Peyer's patch (tissue), 4 donors: ENCODE measurements around a stretch of chr10.

DNA sequence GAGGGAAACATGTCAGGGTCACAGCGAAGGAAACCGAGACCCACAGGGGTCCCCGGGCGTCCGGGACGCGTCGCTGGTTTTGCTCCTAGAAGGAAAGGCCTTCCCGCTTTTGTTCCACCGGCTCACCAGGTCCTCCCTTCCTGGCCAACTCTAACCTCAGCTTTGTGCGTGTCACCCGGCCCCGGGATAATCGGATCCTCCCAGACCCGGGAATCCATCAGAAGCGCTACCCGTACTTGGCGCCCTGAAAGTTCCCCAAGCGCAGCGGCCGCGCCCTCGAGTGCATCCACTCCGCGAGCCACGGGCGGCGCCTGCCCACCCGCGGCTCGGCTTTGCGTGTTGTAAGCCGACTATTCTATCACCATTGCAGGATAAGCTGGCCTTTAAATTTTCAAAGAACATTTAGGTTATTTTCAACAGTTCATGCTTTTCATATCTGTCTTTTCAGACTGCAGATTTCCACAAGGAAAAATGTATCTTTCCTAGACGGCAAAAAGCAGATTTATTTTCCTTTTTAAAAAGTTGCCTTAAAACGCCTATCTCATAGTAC is 35.7 kb upstream of the EBLN1 start:
- PRO-cap, result no peak
- RAMPAGE, long total RNA, 4 experiments, result no peak in any of the 4 experiments

DNA sequence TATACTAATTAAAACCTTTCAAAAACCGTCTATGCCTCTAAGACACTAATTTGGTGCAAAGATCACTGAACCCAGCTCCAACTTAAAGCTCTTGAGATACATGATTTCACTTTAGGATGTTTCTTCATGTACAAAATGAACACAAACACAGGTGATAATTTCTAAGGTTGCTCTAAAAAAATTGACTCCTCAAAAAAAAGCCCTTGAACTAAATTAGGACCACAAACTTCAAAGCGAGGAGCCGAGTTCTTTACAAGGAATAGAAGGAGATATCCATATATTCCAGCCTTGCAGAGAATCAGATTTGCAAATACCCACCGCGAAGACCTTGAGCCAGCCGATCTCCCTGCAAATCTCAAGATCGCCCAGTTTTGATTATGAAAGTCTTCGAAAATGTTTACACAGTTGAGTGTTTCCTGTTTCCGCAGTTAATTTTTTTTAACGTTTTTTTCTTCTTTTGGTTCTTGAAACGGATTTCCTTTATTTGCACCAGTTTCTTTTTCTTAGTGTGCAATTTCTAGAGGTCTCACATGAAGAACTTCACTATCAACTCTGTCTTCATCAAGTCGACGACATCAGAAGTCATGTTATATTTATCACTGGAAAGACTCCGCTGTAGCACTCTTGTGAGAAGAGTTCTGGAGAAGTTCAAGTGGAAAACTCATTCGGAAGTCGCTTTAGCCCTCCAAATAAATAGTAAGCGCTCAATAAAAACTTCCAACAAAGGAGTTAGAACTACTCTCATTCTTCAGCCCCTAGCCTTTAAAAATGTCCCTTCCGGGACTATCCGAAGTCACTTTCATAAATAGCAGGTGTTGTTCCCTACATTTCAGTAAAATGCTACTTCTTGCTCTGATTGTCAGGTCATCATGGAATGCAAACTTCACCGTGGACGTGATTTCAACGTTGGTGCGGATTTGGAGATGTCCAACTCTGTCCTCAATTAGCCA is 12.1 kb upstream of the SPAG6 start:
- PRO-cap, result bidirectional peak, plus-strand start at position 507 of the sequence, minus-strand start at position 356 of the sequence
- RAMPAGE, long total RNA, 4 experiments, result no peak in any of the 4 experiments

- PRO-cap, result no peak
- RAMPAGE, long total RNA, 4 experiments, result no peak in any of the 4 experiments
These were observed 11.0 kb upstream of the SPAG6 start for GRCh38 chr10:22334184-22334872.

DNA sequence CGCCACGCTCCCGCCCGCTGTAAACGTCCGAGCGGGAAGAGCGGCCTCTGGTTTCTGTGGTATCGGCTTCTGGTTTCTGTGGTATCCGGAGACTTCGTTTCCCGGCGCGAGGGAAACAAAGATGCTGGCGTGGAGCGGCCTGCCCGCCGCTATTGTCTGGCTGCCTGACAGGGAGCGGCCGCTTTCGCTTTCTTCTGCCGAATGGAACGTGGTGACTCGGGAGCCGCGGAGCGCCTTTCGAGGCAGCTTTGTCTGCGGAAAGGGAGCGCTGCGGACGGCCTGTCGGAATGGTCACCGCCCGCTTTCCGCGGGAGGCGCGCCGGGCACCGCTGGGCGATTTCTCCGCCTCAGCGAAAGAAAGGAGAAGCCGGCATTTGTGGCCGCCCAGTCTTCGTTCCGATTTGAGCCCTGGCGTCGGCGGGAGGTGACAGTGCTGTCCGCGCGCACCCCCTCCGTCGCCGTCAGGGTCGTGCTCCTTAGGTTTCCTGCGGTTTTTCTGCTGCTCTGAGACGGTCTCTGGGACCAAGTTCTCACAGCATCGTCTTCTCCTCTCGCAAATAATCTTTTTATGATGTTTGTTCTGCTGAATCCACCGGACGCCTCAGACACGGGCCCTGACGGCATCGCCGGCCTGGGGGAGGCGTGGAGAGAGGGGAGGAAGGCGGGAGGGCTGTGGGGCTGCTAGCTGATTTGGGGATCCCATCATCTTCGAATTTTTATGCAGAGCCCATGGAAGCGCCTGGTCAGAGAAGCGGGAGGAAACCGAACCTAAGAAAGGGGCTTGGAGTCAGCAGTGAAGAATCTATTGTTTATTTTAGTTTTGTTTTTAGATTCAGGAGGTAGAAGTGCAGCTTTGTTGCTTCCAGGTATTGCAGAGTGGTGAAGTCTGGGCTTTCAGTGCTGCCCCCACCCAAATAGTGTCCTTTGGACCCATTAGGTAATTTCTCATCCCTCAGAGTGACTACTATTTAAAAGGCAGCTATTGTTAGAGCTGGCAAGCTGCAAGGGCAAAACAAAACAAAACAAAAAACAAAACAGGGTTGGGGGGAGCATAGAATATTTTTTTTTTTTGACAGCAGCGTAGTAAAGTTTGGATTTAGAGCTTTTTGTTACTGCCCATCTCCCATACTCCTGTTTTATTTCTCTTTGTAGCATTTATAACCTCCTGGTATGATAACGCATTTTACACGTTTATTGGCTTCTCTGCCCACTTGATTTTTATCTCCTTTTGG is 92.3 kb downstream of the SPAG6 start:
- PRO-cap, result bidirectional peak, plus-strand start at position 416 of the sequence, minus-strand start at position 398 of the sequence; unidirectional peak, minus-strand start at position 558 of the sequence; unidirectional peak, minus-strand start at position 642 of the sequence
- RAMPAGE, long total RNA, 4 experiments, result no peak in any of the 4 experiments

- PRO-cap, result no peak
- RAMPAGE, long total RNA, 4 experiments, result no peak in any of the 4 experiments
These were observed 172.8 kb downstream of the PIP4K2A start for GRCh38 chr10:22541157-22542496.

DNA sequence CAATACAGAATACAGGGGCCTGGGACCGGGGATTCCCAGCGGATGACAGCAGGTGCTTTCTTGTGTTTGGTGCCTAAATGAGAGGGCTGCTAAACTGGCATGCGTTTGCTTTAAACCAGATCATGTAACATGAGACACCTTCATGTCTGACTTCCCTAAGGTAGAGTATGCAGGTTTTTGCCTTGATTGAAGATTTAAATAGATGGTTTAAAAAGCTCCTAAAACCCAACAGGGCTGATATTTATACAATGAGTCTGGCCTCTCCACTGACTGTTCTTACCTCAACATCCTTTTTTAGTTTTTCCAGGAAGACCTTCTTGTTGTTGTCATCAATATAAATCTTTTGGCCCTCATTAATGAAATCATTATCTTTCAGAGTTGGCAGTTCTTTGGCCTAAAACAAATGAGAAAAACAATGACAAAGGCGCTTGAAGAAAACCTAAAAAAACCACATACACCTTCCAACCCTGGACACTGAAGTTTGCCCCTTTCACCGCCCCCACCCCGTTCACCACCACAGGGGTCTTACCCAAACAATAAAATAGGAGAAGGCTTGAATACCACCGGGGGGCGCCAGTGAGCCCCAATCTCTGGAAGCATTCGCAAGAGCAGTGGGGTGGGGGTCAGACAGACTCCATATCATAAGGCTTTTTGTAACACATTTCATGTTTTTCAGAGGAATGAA is 163.9 kb downstream of the PIP4K2A start:
- PRO-cap, result no peak
- RAMPAGE, long total RNA, 4 experiments, result no peak in any of the 4 experiments

DNA sequence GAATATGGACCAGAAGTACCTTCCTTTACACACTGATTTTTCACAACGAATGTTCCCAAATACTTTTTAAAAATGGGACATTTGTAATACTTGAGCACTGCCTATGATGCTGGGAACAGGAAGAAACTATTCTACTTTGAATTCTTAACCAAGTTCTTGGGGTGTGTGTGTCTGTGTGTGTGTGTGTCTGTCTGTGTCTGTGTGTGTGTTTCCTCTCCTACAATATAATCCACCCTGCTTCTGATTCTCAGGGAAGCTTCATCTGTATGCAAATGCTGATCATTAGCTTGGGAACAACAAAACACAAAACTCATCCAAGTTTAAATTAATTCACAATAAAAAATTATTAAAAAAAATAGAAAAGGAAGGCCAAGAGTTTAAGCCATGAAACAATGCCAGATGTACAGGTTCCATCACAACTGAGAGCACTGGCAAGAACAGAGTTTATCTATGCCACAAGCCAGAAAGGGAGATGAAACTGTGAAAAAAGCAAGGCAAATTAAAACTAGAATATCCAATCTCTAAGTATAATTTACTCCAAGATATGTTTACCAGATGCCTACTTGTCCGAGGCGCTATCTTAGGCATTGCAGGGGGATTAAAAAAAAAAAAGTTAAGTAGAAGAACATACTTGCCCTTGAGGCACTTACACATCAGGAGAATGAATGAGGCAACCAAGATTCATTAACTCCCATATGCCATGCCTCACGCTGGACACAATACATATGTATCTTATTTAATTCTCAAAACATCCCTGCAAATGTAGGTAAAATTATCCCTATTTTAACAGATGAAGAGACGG is 144.7 kb downstream of the PIP4K2A start:
- PRO-cap, result no peak
- RAMPAGE, long total RNA, 4 experiments, result start-site peak on the minus strand in 1 of 4 experiments, centred at position 434 of the sequence, 16 reads per replicate

DNA sequence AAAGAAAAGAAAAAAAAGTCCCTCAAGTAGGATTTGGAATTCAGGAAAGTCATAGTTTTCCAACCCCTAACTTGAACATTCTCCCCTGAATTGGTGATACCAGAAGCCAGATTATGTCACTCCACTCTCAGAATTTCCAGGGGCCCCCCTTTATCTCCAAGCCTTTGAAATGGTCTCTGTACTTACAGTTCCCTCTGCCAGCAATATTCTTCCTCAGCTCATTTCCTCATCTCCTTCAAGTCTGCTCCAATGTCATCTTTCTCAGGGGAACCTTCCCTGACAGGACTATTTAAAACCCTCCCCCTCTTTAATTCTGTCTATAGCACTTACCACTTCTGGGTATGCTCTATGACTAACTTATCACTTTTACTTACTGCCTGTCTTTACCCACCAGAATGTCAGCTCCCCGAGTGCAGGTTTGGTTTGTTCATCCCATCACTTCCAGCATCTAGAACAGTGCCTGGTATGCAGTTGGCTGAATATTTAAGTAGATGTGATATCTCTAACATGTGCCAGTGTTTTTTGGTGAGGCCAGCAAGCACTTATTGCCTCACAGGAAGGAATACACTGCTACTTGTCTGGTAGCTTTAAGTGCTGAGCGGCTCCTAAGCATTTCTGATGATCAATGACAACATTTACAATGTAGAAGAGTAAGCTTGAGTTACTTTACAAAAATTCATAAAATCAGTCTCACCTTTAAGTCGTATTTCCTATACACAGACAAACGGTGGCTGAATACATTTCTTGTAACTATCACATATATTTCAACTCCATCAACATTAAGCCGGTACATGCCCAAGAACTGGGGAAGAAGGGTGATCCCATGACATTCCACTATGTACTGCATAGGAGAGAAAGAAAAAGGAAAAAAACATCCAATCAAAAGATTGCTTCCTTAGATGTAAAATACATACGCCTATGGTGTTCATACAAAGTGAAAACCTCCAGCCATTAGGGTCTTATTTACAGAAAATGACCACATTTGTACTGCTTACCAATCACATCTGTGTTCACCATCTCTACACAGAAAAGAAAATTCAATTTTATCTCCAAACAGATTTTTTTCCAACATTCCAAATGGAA is 141.4 kb downstream of the PIP4K2A start:
- PRO-cap, result no peak
- RAMPAGE, long total RNA, 4 experiments, result start-site peak on the minus strand in 1 of 4 experiments, centred at positions 449 to 730 of the sequence, 6 to 10 reads per replicate

DNA sequence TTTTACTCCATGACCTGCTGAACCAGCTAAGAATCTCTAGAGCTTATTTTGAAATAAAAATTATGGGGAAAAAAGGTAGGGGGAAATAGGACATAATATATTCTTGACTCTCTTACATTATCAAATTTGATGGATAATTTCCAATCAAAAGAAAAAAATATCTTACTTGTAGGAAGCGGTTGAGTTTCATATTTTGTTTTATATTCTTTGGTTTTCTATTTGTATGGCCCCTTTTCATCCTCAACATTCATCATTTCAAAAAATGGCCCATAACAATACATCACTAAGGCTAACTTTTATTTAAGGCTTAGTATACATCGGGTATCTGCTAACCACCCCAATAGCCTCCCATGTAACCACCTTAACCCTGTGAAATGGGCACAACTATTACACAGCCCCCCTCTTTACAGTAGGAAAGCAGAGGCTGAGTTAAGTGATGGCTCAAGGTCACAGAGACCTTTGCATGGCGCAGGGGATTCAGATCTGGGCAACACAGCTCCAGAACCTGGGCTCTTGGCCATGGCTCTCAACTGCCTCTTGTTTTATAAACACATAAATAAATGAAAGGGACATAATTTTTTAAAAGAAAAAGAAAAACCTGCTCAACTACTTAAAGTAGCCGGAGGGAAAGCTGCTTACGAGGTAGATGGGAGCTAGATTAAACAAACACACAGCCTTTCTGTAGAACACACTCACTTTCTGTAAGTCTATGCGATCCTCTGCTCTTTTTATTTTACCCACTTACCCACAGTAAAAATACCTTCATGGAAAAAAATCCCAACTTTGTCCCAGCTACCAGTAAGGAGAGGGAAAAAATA is 81.5 kb downstream of the PIP4K2A start:
- PRO-cap, result no peak
- RAMPAGE, long total RNA, 4 experiments, result no peak in any of the 4 experiments

DNA sequence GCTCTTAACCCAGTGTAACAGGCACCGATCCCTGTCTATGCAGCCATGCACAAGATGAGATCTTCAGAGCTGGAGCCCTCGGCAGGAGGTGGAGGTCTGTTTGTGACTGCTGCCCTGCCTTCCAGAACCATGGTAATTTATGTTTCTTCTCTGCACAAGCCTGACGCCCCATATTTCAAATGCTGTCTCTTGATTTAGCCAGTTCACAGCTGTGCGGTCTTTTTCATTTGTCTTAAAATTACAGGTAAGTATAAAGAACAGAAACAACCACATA is 59.2 kb downstream of the PIP4K2A start:
- PRO-cap, result no peak
- RAMPAGE, long total RNA, 4 experiments, result no peak in any of the 4 experiments

- PRO-cap, result unidirectional peak, minus-strand start at chr10:22683236
- RAMPAGE, long total RNA, 4 experiments, result no peak in any of the 4 experiments
These were observed 31.3 kb downstream of the PIP4K2A start for GRCh38 chr10:22683048-22683414.

- PRO-cap, result unidirectional peak, plus-strand start at chr10:22720874
- RAMPAGE, long total RNA, 4 experiments, result no peak in any of the 4 experiments
These were observed 6.3 kb upstream of the PIP4K2A start for GRCh38 chr10:22720695-22721128.

GRCh38 chr10:23367757-23368801 is 23.5 kb upstream of the C10orf67 start:
- PRO-cap, result no peak
- RAMPAGE, long total RNA, 4 experiments, result no peak in any of the 4 experiments

GRCh38 chr10:23405533-23405957 is 33.3 kb upstream of the OTUD1 start:
- PRO-cap, result no peak
- RAMPAGE, long total RNA, 4 experiments, result no peak in any of the 4 experiments

DNA sequence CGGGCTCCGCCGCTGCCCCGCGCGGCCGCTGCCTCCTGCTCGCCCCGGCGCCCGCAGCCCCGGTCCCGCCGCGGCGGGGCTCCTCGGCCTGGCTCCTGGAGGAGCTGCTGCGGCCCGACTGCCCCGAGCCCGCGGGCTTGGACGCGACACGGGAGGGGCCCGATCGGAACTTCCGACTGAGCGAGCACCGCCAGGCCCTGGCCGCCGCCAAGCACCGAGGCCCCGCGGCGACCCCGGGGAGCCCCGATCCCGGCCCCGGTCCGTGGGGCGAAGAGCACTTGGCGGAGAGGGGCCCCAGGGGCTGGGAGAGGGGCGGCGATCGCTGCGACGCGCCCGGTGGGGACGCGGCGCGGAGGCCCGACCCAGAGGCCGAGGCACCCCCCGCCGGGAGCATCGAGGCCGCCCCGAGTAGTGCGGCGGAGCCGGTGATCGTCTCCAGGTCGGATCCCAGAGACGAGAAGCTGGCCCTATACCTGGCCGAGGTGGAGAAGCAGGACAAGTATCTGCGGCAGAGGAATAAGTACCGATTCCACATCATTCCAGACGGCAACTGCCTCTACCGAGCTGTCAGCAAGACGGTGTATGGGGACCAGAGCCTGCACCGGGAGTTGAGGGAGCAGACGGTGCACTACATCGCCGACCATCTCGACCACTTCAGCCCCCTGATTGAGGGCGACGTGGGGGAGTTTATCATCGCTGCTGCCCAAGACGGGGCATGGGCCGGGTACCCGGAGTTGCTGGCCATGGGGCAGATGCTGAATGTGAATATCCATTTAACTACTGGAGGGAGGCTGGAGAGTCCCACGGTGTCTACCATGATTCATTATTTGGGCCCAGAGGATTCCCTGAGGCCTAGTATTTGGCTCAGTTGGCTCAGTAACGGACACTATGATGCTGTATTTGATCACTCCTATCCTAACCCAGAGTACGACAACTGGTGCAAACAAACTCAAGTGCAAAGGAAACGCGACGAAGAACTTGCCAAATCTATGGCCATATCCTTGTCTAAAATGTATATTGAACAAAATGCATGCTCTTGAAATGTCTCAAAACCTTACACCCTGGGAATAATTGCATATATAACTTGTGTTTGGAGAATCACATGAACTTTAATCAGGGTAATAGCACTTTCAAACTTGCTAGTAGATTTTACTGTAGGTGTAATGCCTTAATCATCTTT is 1.4 kb downstream of the OTUD1 start:
- PRO-cap, result unidirectional peak, minus-strand start at position 97 of the sequence
- RAMPAGE, long total RNA, 4 experiments, result no peak in any of the 4 experiments

GRCh38 chr10:24201513-24201979 is 7.4 kb upstream of the KIAA1217 start:
- PRO-cap, result no peak
- RAMPAGE, long total RNA, 4 experiments, result no peak in any of the 4 experiments

- PRO-cap, result no peak
- RAMPAGE, long total RNA, 4 experiments, result no peak in any of the 4 experiments
These were observed 28.9 kb downstream of the KIAA1217 start for GRCh38 chr10:24237605-24238410.

DNA sequence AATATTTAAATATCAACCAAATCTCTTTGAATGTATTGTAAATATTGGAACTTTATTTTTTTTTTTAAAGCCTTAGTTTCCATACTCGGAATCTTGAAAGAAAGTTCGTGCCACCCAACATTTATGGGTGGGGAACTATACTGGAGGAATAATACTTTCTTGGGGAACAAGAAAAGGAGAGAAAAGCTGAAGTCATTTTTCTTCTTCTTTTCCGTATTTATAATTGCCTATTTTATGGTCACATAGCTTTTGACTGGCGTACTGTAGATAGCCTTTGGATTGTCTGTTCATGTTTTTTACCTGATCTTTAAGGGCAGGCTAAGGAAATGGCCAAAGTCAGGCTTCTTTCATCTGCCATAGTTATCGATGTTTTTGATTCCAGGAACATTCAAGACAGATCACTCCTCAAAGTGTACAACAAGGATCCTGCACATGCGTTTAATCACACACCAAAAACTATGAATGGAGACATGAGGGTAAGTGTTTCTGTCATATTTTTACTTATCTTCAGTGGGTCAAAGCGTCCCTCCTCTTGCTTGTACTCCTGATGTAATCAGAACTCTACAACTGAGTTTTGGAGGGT is 229.2 kb downstream of the KIAA1217 start:
- PRO-cap, result no peak
- RAMPAGE, long total RNA, 4 experiments, result start-site peak on the plus strand in 1 of 4 experiments, centred at position 439 of the sequence, 5 reads per replicate

- PRO-cap, result bidirectional peak, plus-strand start at chr10:24465731, minus-strand start at chr10:24465551
- RAMPAGE, long total RNA, 4 experiments, result no peak in any of the 4 experiments
These were observed 256.4 kb downstream of the KIAA1217 start for GRCh38 chr10:24465225-24465894.

GRCh38 chr10:24519738-24520555 is 203.7 kb downstream of the ARHGAP21 start:
- PRO-cap, result no peak
- RAMPAGE, long total RNA, 4 experiments, result no peak in any of the 4 experiments